ENCODE data around the genes ZNF595, PCGF3, CPLX1 and DGKQ.

DNA sequence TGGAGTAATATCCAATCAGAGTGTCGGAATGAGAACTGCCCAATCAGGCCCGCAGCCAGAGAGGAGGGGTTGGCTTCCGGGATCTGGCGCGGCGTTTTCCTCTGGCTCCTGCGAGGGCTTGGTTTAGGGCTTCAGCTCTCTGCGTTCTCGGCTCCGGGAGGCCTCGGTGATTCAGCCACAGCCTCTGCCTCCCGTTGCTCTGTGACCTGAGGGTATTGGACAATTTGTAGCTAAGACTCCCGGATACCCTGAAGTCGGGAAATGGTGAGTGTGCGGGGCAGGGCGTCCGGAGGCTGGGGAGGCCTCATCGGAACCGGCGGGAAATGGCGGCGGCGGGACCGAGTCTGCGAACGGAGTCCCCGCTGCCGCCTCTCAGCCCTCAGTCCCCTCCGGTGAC, at the start of gene ZNF595:
Gene ZNF595 (plus strand): TSS at position 94 of the 397 bp plus-strand sequence.
- PRO-cap: unidirectional peak, plus-strand start at position 104 of the sequence

GRCh38 chr4:577441-578412, 1.6 kb upstream of the TMEM271 start:
- PRO-cap: no peak

- PRO-cap: bidirectional peak, plus-strand start at chr4:673935, minus-strand start at chr4:673834
Observed at GRCh38 chr4:673188-674023, 670 bp downstream of the ATP5ME start.

GRCh38 chr4:705270-706514, at the start of gene PCGF3:
PCGF3 (plus strand) TSS chr4:705832.
- PRO-cap: bidirectional peak, plus-strand start at chr4:705784, minus-strand start at chr4:705555

DNA sequence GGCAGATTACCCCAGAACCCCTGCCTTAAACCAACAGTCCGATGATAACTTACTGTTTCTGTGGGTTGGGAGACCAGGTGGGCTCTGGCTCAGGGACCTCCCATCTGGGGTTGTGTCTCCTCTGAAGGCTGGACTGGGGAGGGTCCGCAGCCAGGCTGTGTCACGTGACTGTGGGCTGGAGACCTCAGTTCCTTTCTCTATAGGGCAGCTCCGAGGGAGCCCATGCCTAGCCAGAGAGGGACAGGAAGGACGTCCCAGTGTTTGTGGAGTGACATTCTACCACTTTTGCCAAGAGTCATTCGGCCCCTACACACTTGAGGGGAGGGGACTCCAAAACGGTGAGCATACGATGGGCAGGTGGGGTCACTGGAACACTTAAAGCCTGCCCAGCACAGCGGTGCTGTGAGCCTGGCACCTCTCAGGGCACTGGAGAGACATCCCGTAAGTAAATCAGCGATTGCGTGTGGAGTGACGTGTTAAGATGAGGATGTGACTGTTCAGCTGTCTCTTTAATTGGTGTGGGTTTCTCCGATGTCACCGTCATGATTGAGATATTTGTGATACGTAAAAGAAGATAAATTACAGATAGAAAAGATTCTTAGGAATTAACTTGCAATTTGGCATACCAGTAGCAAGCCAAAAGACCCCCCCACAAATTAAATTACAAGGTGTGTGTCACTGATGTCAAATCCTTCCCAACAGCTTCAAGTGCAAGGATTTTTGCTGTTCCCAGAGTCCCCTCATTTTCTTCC, 4.6 kb downstream of the PCGF3 start:
- PRO-cap: no peak

GRCh38 chr4:730351-730768, 24.7 kb downstream of the PCGF3 start:
- PRO-cap: no peak

DNA sequence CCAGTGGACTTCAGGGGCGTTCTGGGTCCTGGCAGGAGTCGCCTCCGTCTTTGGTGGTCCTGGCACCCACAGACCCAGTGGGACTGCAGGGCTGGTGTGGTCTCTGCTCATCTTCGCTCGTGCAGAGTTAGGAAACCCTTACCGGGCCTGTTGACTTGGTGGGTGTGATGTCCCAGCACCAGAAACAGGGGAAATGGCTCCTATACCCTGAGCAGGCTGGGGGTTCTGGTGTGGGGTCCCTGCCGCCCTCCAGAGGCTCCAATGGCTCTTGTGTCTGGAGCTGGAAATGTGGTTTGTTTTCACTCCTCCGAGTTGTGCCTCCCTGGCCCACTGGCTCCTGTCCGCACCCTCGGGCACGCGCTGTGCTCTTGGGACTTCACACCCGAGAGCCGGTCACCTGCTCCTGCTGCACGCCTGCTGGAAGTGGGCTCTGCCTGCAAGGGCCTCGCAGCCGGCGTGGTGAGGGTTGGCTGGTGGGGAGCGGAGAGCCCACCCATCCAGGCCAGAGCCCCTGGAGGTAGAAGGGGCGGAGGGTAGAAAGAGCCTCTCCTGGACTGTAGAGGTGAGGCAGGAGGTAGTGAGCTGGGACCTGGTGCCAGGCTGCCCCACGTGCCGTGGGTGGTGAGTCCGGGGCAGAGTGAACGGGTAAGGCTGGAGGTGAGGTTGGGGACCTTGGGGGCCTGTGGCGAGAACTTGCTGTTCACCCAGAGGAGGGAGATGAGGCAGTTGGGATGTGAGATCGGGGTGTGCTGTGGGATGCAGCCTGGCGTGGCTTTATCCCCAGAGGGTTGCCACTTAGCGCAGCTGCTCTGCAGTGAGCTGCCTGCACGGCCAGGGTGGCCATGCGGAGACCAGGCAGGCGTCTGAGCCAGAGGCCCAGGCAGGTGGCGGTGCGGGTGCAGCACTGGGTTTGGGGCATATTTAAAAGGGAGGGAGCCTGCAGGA, 48.6 kb downstream of the PCGF3 start:
- PRO-cap: no peak

- PRO-cap: no peak
Observed at GRCh38 chr4:825852-826464, at the start of gene CPLX1. CPLX1 (minus strand) TSS chr4:826129.

- PRO-cap: no peak
Observed at GRCh38 chr4:924861-925487, 7.1 kb downstream of the GAK start.

DNA sequence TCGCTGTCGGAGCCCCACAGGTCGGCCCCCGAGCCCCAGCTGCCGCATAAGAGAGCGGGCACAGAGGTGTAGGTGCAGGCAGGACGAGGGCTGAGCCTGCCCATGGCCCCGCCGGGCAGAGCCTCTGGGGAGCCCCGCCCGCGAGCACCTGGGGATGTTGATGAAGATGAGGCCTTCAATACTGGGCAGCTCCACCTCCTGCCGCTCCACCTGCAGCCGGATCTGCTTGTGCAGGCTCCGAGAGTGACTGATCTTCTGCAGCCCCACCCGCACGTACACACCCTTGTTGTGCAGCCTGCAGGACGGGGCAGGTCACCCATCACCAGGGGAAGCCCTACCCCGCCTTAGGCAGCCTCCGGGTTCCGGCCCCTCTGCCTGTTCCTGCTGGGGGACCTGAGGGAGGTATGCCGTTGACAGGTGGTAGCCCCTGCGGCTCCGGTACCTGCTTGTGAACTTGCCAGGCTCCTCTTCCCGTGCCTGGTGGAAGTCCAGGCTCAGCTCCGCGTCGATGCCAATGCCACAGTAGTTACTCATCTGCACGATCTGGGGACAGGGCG, 11.8 kb downstream of the DGKQ start:
- PRO-cap: no peak

DNA sequence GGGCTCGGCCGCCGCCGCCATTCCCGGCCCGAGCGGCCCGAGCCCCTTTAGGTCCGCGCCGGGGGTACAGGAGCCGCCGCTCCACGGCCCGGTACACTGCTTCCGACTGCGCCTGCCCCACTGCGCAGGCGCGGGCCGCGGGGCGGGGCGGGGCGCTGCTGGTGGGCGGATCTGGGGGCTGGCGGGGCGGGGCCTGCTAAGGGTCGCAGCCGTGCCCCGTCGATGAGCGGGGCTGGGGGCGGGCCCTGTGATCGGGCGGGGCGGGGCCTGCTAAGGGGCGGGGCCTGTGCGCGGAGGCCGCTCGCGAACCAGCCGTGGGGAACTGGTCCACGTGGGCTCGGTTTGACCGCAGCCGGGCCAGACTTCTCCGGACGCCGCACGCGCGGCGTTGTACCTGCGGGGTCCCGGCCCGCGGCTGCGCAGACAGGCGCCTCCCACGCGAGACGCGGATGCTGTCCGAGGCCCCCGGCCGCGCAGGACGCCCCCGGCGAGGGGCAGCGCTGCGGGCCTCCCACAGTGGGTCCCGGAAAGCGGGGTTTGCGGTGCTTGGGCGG, at the start of gene DGKQ:
Gene DGKQ (minus strand): TSS at position 108 of the 554 bp plus-strand sequence.
- PRO-cap: bidirectional peak, plus-strand start at position 360 of the sequence, minus-strand start at position 81 of the sequence

GRCh38 chr4:995449-996057, 2.3 kb upstream of the SLC26A1 start:
- PRO-cap: no peak

DNA sequence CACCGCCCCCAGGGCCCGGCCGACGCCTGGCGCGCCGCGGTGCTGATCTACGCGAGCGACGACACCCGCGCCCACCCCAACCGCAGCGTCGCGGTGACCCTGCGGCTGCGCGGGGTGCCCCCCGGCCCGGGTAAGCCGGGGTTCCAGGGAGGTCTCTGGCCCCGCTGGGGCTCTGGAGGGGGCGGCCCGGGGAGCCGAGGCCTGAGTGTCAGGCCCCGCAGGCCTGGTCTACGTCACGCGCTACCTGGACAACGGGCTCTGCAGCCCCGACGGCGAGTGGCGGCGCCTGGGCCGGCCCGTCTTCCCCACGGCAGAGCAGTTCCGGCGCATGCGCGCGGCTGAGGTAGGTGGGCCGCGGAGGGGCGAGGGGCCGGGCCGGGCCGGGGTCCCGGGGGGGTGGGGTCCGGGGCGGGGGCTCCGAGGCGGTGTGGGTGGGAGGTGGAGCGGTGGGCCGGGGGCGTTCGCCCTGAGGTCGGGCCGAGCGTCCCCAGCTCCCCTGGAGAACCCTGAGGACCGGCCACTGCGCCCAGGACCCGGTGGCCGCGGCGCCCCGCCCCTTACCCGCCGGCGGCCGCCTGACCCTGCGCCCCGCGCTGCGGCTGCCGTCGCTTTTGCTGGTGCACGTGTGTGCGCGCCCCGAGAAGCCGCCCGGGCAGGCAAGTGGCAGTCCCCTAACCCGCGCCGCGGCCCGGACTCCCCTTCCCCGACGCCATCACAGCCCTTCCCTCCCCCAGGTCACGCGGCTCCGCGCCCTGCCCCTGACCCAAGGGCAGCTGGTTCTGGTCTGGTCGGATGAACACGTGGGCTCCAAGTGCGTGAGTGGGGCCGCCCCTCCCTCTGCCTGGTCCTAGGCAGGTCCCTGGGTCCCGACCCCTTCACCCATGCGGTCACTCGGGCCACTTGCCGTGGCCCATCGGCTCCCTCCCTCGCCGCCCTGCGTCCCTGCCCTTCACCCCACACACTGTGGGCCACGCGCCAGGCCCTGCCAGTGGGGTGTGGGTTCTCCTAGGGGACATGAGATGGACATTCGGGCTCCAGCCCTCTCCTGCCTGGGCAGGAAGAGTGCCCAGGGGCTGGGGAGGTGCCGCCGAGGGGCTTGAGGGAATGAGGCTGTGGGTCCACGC, 8.2 kb upstream of the FGFRL1 start:
- PRO-cap: no peak

DNA sequence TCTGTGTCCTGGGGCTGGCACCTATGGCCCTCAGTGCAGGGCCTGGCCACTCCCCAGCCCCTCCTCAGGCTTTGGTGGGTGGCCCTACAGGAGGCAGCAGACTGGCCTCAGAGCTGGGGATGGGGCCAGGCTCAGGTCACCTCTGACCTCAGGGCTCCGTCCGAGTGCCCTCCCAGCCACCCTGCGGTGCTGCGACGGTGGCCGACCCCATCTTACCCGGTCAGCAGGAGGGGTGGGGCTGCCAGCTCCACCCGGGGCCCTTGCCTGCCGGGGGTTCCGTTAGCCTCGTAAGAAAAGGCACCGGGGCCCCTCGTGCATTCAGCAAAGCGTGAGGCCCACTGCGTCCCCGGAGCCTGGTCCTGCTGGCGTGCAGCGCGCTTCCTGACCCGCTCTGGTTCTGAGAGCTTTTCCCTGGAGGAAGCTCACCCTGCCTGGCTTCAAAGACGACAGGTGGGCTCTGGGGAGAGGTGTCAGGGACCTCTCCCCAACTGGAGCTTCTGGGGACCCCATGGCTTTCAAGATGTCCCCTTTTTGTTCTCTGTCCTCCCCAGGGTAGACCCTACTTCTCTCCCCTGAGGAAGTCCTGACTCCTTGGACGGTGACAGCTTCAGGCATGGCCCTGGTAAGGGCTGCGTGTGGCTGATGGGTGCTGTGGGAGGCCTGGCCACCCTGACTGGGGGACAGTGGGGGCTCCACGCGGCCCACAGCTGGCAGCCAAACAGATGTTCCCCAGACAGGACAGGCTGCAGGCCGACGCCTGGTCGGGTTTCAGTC, 15.9 kb downstream of the FGFRL1 start:
- PRO-cap: no peak

DNA sequence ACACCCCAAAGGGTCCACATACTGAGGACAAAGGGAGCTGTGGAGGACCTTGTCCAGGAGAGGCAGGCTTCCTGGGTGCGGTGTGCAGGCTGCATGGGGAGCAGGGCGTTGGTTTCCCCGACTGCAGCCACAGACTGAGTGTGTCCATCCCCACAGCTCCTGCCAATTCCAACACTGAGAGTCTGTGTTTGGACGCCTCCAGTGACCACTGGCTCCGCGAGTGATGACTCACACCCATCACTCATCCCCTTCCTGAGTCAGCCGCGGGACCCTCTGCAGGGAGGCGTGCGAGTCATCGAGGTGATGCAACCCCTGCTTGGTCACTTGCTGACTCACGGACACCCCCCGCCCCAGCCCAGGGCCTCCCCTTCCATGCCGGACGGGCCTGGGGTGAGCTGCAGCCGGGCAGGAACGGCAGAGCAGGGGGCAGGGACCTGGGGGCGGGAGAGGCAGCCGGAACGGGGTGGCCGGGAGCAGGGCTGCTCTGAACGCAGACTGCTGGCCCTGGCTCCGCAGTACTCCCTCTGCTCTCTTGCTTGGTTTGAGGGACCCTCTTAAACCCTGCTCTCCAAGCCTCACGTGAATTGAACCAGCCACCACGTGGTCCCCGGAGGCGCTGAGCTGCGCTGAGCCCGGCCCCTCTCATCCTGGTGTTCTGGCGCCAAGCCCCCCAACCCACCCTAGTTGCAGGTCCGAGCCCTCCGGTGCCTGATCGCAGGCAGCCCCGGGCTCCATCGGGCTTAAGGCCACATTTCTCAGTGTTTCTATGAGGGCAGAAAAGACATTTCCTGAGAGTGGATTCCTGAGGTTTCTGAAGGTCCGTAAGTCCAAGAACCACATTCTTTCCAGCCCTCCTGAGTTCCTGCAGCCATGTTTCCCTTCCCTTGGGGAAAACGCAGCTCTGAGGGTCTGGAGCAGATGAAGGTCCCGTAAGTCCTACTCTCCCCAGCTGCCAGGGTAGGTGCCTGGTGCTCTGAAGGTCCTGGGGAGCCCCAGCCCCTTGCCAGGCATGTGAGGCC, 32.4 kb downstream of the FGFRL1 start:
- PRO-cap: bidirectional peak, plus-strand start at position 369 of the sequence, minus-strand start at position 136 of the sequence

- PRO-cap: no peak
Observed at GRCh38 chr4:1154043-1155370, 17.9 kb downstream of the SPON2 start.

DNA sequence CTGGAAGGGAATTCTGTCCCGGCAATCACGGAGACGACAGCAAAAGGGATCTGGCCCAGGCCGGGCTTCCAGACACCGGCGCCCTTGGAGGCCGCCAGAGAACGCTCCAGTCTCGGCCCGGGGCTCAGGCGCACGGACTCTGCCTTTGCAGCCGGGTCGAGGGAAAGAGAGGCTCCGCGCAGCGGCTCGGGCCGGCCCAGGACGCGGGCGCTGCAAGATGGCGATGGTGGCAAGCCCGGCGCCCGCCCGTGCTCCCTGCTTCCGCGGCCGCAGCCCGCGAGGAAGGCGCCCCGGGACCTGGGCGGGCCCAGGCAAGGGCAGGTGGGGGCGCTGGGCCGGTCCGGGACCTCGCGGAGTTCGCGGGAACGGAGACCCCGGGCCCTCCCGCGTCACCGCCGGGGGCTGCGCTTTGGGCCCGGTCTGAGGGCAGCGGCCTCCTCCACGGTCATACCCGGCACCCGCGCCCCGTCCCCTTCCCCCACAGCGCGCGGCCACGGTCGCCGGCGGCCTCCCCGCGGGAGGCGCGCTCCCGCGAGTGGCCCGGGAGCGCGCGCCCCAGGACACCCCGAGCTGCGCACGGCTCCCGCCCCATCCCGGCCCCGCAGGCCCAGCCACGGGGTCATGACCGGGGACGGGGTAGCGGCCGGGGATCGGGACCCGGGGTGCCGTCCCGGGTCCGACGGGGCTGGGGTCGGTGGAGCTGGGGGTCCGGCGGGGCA, 860 bp downstream of the CTBP1 start:
- PRO-cap: bidirectional peak, plus-strand start at position 194 of the sequence, minus-strand start at position 276 of the sequence; bidirectional peak, plus-strand start at position 545 of the sequence, minus-strand start at position 449 of the sequence

DNA sequence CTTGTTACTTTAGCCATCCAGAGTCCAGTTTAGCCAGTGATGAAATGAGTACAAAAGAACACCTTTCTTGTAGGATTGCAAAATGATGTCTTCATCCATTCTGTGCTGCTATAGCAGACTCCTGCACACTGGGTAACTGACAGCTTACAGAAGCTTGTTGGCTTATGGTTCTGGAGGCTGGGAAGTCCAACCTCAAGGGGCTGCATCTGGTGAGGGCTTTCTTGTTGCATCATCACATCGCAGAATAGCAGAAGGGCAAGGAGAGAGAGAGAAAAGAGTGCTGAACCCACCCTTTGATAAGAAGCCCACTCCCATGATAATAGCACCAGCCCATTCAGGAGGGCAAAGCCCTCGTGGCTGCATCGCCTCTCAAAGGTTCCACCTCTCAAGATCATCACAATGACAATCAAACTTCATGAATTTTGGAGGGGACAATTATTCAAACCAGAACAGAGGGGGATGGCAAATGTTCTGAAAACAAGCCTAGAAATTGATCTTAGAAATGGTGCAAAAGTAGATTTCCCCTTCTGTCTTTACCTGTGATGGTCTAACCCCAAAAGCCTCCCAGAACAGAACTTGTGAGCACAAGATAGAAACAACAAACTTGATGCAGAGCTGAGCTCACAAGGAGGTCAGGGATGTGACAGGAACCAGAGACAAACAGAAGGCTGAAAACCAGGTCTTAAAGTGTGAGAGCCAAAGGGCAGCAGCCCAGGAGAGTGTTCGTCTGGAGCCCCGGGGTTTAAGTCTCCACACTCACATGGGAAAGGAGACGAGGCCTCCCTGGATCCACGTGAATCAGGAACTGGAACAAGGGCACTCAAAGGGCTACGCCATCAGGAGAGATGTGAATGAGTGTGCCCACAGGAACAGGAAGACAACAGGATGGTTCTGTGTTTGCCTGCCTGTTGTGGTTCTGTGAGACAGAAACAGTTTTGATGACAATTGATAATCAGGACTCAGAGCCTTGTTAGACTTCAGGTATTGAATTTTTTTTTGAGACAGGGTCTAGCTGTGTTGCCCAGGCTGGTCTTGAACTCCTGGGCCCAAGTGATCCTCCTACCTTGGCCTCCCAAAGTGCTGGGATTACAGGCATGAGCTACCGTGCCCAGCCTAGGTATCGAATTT, 4.6 kb upstream of the CTBP1 start:
- PRO-cap: no peak

GRCh38 chr4:1511926-1512243, 105.6 kb upstream of the NKX1-1 start:
- PRO-cap: no peak

DNA sequence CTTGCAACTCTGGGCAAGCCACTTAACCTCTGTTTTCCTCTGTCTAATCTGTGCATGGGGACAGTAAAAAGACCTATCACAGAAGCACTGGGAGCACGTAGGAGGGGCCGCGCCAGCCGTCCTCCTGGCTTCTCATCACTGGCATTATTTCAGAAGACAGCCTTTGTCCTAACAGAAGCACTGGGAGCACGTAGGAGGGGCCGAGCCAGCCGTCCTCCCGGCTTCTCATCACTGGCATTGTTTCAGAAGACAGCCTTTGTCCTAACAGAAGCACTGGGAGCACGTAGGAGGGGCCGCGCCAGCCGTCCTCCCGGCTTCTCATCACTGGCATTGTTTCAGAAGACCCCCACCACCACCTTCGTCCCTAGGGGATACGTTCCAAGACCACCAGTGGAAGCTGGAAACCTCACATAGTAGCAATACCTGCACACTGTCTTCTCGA, 118.0 kb upstream of the NKX1-1 start:
- PRO-cap: no peak